Daoy (cell line): ENCODE measurements around a stretch of chr1.

DNA sequence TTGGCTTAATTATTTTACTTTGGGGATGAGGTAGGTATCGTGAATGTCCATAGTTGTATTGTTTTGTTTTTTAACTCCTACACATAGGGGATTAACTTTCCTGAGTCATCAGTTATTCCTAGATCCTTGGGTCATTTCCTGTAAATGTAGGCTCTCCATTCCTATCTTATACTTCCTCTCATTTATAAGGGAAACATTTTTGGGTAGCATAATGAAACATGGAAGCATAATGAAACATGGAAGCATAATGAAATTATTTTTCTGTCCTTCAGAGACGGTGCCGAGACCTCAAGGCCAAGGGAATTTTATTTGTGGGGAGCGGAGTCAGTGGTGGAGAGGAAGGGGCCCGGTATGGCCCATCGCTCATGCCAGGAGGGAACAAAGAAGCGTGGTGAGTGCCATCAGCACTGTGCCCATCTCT is 5.0 kb downstream of the PGD start:
- RAMPAGE, long total RNA: no peak

GRCh38 chr1:10519212-10519506 is 44.4 kb downstream of the PEX14 start:
- RAMPAGE, long total RNA: no peak

DNA sequence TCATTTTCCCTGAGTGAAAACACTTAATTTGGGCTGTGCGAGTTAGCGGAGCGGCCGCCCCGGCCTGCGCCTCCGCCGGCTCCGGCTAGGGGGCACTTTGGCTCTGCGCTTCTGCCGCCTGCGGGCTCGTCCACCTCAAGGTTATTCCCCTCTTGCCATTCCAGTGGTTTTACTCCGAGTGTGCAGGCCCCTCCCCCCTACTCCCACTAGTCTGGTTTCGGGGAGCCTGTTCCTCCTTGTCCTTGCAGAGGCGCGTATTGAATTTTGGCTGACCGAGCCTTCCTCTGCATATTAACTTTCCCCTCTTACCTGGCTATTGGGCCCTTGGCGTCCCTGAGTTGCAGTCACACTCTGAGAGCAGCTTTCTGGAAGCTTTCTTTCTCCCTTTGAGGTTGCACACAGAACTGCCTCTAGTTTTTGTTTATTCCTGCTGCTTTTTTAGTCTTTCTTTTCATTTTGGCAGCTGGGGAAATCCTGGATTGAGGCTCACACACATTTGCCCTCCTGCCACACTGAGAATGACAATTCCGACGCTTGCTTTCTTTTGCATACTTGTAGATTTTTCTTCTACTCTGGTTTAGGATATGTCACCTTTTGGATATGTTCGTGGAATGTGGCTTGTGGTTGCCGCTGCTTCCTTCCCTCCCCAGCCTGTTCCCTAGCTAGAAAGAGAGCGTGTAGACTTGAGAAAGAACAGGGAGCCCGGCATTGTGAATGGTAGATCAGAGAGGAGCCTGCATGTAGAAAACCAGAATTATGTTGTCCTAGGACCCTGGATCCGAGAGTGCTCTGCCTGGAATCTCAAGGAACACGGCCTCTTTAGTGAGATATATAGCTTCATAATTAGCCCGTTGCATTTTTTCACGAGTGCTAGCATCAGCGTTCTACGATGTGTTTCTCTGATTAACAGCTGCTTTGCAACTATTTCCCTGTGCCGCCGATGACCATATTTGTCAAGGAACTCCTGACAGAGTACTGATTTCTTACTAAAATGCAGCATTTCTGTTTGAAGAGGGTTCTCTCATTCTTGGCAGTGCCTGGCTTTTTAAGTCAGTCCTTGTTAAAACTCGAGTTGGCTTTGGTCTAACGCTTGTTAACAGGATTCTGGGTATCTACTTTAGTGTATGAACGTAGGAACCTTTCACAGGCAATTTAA is 56.0 kb downstream of the PEX14 start:
- RAMPAGE, long total RNA: no peak

DNA sequence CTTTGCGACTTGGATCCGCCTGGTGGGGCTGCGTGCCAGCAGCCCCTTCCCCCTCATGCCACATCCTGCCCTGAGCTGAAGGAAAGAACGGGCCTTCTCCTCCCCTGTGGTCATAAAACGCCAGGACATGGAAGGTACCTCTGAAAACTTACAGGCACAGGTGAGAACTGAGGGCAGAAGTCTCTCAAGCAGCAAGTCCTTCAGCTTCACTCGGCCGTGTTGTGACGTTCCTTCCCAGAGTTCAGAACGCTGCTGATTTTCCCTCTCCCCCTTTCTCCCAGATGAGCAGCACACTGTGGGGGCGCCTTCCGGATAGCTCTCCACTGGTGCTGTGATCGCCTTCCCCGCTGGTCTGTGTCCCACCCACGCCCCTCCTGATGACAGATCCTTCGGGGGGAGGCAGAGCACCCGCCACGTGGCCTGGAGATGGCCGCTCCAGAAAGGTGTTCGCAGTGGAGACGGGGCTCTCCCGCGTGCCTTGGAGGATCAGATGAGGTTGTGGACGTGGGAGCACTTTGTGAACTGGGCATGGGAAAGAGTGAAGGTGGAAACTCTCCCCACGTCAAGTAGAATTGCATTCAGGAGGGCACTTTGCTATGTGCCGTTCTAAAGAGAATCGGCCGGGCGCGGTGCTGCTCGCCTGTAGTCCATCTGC is 141.6 kb downstream of the PEX14 start:
- RAMPAGE, long total RNA: no peak

- RAMPAGE, long total RNA: no peak
Observed at GRCh38 chr1:10653298-10654368, 142.8 kb downstream of the CASZ1 start.

- RAMPAGE, long total RNA: no peak
Observed at GRCh38 chr1:10671845-10672570, 124.4 kb downstream of the CASZ1 start.

- RAMPAGE, long total RNA: no peak
Observed at GRCh38 chr1:10710562-10710961, 85.9 kb downstream of the CASZ1 start.

DNA sequence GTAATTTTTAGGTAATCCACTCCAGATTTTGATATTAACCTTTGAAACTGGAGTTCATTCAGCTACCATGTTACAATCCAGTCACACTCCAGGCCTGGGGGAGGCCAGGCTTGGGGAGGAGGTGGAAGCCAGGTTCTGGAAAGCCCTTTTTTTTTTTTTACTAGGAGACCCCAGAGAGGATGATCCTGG is 71.0 kb downstream of the CASZ1 start:
- RAMPAGE, long total RNA: no peak

DNA sequence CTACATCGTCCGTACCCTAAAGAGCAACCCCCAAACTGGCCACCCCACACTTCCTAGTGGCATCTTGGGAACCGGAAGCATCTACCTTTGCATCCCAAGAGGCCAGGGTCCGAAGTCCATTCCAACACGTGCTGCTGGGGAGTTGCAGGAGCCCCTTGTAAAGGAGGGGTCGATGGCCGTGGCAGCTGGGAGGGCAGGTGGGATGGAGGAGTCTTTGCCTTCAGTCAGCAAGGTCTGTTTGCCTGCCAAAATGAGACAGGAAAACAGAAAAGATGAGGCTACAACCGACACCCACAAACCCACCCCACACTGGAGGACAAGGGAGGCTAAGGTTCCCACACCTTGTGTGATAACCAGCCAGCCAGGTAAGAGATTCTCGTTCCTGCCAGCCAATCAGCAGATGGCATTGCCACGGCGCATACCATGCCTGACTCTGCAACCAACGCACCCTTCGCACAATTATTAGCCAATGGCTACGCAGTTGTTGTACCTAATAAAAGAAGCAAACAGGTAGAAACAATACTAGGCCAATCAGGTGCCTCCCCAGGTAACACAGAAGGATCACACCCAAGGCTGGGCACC is 35.7 kb downstream of the CASZ1 start:
- RAMPAGE, long total RNA: no peak

- RAMPAGE, long total RNA: no peak
Observed at GRCh38 chr1:10772993-10773580, 23.4 kb downstream of the CASZ1 start.

DNA sequence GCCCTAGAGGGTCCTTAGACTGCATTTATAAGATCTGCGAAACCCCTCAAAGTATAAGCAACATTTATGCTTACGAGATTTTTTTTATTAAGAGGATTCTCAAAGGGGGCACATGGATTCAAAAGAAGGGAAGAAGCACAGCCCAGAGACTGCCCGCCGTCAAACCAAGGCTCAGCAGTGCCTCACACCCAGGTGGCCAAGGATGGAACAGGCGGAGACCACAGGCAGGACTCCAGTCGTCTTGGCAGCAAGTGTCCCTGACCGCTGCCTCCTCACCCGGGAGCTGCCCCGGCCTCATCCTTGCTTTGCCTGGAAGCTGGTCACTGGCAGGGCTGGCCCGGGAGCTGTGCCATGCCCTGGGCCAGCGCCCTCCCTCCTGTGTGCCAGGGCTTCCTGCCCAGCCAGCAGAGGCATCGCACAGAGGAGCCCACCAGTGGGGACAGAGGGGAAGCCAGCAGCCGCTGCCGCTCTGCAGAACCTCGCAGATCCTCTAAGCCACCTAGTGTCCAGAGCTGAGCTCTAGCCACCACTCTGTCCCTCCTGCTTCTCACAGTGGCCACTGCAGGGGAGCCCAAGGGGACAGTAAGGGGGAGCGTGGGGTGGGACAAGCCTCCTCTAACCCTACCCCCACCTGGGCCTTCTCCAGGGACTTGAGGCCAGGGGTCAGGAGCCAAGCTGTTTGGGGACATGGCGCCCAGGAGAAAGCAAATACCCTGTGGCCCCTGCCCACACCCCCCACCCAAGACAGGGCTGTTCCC is 7.8 kb downstream of the CASZ1 start:
- RAMPAGE, long total RNA: no peak

- RAMPAGE, long total RNA: no peak
Observed at GRCh38 chr1:10835693-10836482, 39.4 kb upstream of the CASZ1 start.

DNA sequence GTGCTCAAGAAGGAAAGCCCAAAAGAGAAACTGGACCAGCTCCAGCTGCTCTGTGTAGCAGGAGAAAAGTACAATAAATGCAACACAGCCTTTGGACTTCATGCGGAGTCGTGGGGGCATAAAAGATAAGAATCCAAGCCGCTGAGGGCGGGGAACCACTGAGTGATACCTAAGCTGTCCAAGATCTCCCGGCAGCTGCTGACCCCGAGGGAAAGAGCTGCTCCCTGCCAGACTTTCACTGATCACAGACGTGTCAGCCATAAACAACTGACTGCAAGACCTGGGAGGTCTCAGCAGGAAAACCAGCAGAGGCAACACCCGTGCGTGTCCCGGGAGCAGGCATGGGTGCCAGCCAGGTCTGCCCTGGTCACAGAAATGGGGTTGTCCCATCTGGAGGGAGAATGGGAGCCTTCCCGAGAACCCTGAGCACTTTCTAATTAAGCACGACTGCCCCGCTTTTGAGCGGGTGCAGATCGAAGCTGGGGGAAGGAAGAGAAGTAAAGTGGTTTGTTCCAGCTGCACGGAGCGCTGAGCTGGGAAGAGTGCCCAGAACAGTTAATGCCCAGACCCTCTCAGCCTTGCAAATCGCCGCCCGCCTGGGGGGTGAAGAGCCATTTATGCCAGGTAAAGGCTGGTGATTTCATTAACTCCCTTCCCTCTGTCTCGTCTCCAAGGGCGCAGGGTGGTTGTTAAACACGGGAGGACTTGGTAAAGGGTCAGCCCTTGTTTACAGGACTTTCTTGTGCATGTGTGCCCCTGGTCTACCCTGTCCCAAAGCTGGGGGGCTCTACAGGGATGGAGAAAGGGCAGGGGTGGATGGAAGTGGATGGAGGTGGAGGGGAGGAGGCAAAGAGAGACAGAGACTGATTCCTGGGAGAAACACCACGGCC is 37.6 kb downstream of the C1orf127 start:
- RAMPAGE, long total RNA: no peak

- RAMPAGE, long total RNA: no peak
Observed at GRCh38 chr1:10957158-10957551, 24.7 kb downstream of the C1orf127 start.

DNA sequence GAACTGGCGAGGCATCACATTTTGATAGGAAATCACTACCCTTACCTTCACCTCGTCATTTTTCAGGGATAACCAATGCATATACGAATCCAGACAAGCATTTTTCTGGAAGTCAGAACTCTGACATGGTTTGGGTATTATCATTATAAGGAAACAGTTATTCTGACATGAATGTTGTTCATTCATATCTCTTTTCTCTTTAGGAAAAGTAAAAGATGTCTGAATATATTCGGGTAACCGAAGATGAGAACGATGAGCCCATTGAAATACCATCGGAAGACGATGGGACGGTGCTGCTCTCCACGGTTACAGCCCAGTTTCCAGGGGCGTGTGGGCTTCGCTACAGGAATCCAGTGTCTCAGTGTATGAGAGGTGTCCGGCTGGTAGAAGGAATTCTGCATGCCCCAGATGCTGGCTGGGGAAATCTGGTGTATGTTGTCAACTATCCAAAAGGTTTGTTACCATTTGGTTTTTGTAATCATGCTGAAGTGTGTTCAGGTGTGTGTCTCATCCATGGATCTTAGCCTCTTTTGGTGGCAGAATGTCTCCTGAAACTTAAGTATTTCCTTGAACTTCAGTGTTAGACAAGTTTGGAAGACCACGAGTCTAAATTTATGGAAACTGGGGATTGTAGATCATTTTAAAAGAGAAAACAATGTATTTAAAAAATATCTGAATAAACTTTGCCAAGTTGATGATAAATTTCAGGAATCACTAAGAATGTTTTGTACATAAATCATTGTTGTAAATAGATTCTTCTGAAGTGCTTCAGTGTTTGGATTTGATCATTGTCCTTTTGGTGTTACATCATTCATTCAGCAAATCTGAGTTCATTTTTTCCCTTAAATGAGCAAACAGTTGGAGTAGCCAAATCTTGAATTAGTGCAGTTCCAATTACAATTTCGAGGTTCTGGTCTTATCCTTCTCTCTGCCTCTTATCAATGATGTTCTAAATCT is 1.3 kb downstream of the TARDBP start:
- RAMPAGE, long total RNA: no peak

GRCh38 chr1:11026509-11027127 is 14.2 kb downstream of the TARDBP start:
- RAMPAGE, long total RNA: no peak

GRCh38 chr1:11144615-11145140 is 44.5 kb upstream of the ANGPTL7 start:
- RAMPAGE, long total RNA: no peak

DNA sequence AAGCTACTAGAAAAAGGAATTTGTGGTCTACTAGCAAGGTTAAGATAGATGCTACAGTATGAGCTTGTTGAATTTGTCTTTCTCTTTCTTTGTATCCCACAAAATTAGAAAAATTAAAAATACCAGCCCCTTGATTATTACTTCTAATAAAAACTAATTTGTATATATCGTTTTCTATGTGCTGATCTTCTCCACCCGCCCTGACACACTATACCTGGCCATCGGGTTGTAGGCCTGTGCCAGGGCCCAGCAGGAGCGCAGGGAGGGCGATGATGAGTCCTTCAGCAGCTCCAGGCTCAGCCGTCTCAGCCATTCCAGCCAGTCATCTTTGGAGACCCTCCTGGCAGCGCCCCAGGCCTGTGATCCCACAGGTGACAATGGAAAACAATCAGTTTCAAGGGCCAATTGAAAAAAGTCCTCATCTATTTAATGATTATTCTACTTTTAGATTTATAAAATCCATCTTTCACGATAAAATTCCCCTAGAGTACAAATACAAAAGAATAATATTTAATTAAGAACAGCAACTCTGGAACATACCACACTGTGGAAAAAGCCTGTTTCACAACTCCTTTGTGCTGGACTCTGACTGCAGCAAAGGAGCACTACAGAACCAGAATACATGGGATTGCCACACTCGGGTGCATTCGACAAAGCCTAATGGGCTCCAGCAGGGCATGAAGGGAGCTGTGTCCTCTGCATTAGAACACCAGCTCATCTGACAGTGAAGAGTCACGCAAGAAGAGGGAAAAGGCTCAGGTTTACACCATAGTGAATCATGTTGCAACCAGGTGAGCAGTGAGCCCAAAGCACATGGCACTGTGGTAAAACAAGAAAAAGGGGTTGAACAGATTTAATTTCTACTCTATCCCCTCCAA is 15.4 kb downstream of the ANGPTL7 start:
- RAMPAGE, long total RNA: no peak

GRCh38 chr1:11396091-11396314 is 83.0 kb upstream of the DISP3 start:
- RAMPAGE, long total RNA: no peak

- RAMPAGE, long total RNA: no peak
Observed at GRCh38 chr1:11701534-11702175, 10.1 kb downstream of the DRAXIN start.